Pulmonary artery (tissue), 1 donor: ENCODE data around the genes ZNF154, ZNF814, ZNF274 and RNF225.

DNA sequence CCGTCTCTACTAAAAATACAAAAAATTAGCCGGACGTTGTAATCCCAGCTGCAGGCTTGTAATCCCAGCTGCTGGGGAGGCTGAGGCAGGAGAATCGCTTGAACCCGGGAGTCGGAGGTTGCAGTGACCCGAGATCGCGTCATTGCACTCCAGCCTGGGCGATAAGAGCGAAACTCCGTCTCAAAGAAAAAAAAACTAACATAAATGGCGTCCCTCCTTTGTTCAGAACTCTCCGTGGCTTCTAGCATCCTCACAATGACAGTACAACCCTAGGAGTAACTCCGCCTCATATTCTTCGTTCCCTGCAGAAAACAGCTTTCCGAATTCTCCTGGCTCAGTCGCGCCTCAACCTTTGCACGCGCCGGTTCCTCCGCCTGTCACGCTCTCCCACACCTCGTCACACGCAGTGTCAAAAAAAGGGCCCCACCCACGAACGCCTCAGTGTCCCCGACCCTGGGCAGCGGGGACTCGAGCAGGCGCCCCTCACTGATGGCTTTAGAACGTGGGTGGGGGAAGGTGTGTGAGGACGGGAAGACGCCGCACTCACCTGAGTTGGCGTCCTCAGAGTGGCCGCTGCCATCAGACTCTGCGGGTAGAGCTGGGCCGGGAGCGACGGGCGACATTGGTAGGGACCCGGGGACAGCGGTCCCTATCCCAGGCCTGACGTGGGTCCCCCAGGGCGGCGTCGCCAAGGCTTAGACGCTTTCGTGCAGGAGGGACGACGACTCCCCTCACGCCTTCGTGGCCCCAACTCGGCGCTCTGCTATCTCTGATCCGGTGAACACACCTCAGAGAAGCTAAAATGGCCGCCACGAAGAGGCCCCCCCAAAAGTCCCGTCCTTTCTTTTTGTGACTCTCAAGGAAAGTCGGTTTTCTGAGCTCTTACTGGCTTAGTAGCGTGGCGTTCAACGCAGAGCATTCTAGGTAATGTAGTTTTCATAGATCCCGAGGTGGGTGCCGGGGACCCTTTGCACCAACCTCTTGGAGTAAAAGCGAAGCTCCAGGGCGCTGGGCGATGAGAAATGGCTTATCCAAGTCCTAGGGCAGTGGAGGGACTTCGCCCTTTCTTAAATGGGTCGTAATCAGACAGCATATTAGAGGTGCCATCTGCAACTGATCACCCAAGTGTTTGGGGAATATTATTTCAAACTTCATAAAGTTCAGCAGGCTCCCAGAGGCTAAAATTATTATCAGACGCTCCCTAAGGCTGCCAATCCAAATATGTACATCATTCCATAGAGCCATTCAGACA, at the start of gene ZNF154:
ZNF154 (minus strand) TSS at position 813 of the 1,252 bp plus-strand sequence.
- PRO-cap = unidirectional peak, minus-strand start at position 840 of the sequence

GRCh38 chr19:57738754-57739252, 7.8 kb upstream of the ZNF776 start:
- PRO-cap = no peak

- PRO-cap = bidirectional peak, plus-strand start at chr19:57819711, minus-strand start at chr19:57819577
Observed at GRCh38 chr19:57819447-57820480, 5.1 kb upstream of the ZNF552 start.

GRCh38 chr19:57888445-57889496, at the start of gene ZNF814:
Gene ZNF814 (minus strand): TSS chr19:57889037.
- PRO-cap = no peak

GRCh38 chr19:58089698-58090257, 8.3 kb downstream of the ZSCAN18 start:
- PRO-cap = no peak

DNA sequence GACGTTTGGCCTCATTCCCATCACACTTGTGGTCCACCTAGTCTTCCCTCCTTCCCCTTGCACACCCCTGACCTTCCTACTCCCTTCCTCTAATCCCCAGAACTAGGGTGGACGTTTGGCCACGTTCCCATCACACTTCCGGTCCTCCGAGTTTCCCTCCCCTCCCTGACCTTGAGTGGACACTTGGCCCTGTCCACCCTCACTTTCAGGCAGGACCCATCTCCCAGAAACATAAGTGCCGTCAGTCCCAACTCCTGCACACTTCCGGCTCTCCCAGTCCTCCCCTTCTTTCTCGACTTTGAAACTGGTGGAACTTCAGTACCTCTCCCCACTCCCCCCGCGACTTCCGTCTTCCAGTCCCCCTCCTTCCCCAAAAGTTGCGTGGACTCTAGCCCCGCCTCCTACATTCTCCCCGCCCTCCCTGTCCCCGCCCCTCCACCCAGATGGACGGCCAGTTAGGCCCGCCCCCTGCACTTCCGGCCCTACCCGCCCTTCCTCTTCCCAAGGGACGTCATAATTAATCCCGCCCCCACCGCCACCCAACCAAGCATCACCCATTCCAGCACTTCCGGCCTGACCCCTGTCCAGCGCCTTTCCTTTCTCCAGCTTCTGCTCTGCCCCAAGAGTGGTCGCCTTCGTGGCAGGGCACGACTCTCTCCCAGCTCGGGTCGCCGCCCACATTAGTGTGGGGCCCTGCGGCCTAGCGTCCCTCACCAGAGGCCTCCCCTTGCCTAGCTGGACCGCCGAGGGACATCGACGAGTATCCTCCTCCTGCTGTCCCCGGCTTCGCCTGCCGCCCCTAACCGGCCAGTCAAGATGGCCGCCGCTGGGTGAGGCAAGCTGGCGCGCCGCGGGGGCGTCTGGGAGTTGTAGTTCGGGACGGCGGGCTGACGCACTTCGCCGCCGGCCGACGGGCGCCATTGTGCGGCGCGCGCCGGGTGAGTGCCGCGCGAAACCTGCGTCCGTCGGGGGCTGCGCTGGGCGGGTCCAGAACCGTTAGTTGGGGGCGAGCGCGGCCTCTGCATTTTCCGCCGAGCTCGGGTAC, at the start of gene ZNF274:
ZNF274 (plus strand) TSS at position 557 of the 1,045 bp plus-strand sequence.
- PRO-cap = bidirectional peak, plus-strand start at position 565 of the sequence, minus-strand start at position 379 of the sequence; bidirectional peak, plus-strand start at position 920 of the sequence, minus-strand start at position 792 of the sequence

GRCh38 chr19:58355728-58357055, 2.9 kb upstream of the A1BG start:
- PRO-cap = no peak

DNA sequence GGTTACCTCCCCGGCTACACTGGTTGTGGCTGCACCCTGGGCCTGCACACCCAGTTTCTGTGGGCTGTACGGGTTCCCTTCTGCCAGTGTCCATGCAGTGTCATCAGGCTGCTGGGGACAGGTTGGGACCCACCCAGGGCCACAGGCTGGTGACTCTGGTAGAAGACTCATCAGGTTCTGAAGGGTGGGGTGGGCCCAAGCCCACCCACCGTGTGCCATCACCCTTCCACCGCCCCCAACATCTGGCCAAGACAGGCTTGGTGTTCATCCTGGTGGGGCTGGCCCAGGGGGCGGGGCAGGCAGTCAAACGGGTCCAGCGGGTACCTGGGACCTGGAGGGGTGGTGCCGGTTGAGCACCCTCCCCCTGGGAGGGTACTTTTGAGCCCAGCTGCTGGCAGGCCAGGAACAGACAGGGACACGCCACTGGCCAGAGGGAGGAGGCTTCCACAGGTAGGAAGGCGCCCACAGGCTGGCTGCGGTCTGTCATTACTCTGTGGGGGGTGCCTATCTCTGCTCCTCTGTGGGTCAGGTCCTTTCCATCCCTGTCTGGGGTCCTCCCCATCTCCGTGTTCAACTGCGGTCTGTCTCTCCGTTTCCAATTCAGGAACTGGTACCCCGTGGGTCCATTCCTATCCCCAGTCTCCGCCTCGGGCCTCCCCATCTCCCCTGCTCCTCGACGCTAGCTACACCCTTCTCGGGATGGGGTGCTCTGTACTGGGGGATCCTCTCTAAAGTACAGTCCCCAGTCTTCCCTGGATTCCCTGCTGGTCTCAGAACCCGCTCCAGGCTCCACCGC, at the start of gene RNF225:
RNF225 (plus strand) TSS at position 405 of the 796 bp plus-strand sequence.
- PRO-cap = no peak

DNA sequence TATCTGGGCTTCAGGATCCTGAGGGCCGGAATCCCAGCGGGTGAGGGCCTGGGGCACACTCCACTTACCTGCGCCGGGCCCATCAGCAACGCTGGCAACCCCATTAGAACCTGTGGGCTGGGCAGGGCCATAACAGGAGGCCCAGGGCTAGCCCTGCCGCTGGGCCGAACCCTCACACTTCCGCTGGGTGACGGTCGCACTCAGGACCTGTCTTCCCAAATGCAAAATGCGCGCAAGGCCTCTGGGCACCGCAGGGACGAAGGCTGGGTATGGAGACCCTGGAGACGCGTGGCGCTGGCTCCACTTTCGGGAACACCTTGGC, 301 bp downstream of the ZNF132 start:
- PRO-cap = no peak

DNA sequence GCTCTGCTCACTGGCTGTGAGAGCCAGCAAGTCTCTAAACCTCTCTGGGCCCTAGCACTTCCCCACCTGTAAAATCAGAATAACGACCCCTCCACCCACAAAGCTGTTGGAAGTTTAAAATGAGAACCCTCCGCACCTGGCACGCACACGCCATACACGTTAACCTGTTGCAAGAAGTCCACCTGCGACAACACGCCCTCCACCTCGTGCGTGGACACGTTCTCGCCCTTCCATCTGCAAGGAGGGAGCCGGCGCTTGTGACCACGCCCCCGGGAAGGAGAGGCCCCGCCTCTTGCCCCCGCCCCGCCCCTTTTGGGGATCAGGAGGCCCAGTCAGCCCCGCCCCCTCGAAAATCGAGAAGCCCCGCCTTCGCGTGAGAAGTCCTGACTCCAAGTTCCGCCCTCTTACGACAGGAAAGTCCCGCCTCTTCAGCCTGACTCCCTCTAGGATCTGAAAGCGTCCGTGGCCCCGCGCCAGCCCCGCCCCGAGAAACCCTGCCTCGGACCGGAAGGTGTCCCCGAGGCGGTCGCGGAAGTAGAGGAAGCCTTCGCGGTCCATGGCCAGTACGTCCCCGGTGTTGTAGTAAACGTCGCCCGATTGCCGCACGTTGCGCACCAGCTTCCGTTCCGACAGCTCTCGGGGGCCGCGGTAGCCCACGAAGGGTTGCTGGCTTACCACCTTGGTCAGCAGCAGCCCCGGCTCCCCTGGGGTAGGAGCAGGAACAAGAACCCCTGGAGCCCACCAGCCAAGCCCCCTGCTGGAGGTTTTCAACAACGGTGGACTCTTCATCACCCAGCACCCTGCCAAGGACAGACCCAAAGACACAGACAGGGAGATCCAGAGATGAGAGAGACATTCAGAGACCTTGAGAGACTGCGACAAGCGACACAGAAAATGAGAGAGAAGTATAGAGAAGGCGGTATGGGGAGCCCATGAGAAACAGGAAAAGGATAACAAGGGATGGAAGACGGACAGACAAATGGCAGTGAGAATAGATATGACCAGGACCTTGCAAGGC, 12.5 kb downstream of the SLC27A5 start:
- PRO-cap = bidirectional peak, plus-strand start at position 537 of the sequence, minus-strand start at position 236 of the sequence; unidirectional peak, plus-strand start at position 585 of the sequence

DNA sequence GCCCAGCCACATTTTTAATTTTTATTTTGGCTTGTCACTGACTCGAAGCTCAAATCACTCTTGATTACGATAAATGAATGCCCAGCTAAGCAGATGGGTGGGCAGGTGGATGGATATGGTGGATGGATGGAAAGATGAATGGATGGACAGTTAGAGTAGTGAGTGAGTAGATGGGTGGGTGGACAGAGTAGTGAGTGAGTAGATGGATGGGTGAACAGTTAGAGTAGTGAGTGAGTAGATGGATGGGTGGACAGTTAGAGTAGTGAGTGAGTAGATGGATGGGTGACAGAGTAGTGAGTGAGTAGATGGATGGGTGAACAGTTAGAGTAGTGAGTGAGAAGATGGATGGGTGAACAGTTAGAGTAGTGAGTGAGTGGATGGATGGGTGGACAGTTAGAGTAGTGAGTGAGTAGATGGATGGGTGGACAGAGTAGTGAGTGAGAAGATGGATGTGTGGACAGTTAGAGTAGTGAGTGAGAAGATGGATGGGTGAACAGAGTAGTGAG, 9.8 kb downstream of the SLC27A5 start:
- PRO-cap = no peak

GRCh38 chr19:58549925-58550975, 4.7 kb downstream of the CHMP2A start:
- PRO-cap = no peak

DNA sequence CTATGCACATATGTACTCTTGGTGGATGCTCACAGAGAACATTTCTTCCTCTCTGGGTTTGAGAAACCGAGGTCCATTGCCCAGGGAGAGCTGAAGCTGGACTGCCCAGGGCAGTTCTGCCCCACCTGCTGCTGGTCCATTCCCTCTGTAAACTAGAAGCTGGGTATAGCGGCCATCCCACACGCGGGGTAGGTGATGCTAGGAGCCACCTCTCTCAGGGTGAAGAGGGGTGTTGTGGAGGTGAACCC, 3.1 kb upstream of the UBE2M start:
- PRO-cap = no peak

DNA sequence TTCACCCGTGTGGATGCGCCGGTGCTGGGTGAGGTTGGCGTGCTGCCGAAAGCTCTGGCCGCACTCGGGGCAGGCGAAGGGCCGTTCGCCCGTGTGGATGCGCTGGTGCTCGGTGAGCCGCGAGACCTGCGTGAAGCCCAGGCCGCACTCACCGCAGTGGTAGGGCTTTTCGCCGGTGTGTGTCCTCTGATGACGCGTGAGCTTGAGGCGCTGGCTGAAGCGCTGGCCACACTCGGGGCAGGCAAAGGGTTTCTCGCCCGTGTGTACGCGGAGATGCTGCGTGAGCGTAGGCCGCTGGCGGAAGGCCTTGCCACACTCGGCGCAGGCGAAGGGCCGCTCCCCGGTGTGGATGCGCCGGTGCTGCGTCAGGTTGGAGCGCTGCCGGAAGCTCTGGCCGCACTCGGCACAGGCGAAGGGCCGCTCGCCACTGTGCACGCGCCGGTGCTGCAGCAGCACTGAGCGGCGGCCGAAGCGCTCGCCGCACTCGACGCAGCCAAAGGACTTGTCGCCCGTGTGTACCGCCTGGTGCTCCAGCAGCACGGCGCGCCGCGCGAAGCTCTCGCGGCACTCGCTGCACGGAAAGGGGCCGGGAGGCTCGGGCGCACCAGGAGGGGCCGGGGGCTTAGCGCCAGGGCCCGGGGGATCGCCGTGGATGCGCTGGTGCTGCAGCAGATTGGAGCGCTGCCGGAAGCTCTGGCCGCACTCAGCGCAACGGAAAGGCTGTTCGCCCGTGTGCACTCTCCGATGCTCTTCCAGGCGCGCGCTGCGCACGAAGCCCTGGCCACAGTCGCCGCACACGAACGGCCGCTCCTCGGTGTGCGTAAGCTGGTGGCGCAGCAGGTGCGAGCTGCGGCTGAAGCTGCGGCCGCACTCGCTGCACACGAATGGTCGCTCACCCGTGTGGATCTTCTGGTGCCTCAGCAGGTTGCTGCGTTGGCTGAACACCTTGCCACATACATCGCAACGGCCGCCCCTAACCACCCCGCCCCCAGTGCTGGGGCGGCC, 4.1 kb upstream of the UBE2M start:
- PRO-cap = no peak

DNA sequence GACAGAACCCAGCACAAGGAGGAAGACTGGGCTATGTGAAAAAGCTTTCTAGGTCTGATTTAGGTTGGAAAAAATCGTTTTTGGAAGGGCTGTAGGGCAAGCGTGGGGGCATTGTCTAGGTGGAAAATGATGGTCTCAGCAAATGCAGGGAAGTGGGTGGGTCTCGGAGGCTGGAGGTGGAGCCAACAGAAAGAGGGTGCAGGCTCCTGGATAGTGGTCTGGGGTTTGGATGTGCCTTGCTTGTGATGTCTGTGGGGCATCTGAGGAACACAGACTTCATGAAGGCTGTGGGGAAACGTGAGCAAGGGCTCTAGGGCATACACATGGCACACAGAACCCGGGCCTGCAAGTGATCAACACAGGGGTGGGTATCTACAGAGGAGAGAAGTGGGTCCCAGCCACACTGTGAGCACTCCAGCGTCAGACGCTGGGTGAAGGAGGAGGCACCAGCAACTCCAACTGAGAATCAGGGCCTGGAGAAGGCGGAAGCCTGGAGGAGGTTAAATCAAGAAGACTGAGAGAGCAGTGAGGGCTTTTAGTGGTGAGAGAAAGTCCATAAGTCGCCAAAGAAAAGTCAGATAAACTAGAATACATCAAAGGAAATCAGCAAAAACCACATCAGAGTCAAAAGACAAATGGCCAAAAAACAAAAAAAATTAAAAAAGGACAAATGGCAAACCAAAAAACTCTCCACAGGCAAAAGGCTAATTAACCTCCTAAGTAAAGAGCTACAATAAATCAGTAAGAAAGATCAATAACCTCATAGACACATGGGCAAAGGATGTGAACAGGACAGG, 5.5 kb upstream of the UBE2M start:
- PRO-cap = no peak